Mesenchymal stem cell of Wharton's jelly (primary cell): ENCODE data around the genes SPIN2A, ZXDA, ARHGEF9, ZC3H12B and MSN.

DNA sequence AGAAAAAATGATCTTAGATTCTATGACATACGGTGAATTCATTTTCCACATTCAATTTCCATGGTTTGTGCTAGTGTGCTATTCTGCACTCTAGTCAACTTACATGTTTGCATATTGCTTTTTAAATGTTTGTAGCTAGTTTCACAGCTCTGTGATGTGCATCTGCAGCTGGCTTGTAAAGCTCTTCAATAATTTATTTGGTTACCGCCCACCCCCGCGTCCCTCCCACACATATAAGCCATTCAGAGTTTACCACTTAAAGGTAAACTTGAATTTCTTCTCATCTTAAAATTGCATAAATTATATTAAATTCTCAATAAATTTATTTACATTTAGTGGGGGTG lies 320 bp upstream of the NBDY start:
- CAGE, long polyA plus RNA: no peak

DNA sequence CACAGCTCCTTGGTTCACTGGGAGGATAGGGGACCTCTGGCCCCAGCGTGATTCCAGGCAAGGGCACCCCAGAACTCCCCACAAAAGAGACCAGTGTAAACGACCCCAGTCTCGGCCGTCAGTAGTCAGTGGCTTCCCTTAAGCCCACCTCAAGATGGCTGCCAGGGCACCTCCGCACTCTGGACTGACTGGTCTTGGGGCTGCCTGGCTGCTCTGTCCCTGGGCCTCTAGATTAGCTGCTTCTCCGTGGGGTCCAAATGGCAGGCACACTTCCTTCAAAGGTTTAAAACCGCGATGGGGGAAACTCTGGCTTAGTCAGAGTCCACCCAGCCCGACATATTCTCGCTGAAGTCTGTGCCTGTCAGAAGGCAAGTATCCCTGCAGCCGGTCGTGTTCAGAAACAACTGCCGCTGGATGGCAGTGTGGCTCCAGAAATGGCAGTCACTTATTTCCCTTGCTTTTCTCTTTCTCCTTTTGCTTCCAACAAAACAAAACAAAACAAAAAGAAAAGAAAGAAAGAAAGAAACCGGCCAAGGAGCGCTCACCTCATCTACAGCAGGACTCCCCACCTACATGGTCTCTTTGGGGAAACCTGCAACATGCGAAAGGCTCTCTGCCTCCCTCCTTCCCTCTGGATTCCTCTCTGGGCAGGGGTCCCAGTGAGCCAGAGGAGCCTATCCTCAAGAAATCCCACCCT lies 74.4 kb downstream of the NBDY start:
- CAGE, long polyA plus RNA: no peak

- CAGE, long polyA plus RNA: no peak
These were observed at the start of gene SPIN2A for GRCh38 chrX:57136777-57137953. Gene SPIN2A (minus strand): TSS chrX:57137397.

DNA sequence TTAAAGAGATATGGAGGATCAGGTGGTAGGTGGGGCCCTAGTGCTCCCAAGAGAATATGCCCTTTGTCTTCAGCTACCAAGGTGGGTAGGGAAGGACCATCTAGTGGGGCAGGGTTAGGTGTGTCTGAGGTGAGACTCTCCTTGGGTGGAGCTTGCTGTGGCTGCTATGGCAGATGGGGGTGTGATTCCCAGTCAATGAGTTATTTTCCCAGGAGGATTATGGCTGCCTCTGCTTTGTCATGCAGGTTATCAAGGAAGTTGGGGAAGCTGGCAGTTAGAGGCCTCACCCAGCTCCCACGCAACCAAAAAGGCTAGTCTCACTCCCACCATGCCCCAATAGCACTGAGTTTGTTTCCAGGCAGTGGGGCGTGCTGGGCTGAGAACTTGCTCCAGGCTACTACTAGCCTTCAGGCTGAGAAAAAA lies 18.0 kb upstream of the SPIN2A start:
- CAGE, long polyA plus RNA: no peak

DNA sequence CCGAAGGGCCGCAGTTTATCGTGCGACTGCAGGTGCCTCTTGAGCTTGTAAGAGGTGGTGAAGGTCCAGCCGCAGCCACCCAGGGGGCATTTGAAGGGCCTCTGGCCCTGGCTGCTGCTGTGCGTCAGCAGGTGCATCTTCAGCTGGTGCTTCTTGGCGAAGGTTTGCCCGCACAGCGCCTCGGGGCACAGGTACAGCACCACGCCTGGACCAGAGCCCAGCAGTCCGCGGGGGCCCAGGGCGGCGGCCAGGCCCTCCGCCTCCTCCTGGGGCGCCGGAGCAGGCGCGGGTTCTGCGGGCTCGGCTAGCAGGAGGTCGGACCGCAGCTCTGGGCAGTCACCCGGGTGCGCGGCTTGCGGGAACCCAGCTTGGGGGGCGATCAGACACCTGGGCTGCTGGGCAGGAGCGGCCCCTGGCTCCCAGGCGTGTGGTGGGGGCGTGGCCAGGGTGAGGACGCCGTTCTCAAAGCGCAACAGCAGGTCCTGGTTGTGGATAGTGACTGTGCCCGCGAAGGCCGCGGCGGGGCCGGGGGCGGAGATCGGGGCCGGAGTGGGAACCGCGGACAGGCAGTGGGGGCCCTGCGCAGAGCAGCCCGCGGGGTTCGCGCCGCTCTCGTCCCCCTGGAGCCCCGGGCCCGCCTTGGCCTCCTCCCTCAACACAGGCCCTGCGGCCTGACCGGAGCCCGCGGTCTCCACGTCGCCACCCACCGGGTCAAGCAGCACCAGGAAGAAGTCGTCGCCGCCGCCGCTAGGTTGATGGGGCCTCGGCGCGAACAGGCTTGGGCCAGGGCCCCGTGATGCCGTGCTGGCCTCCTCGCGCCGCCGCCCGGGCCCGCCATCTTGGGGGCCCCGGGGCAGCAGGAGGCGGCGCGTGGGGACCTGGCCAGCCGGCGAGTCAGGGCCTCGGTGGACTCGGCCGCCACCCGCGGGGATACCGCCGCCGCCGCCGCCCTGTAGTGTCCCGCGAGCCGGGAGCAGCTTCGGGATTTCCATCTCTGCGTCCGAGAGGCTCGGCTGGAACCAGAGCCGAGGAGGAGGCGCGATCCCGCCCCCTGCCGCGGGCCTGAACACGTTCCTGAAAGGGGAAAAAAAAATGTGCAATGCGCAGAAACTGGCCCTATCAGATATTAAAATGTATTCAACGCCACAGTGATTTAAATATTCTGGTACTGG lies at the start of gene ZXDA:
Gene ZXDA (minus strand): TSS at position 1,030 of the 1,172 bp plus-strand sequence.
- CAGE, long polyA plus RNA: no peak

GRCh38 chrX:57910601-57911314 lies 500 bp upstream of the ZXDA start:
- CAGE, long polyA plus RNA: no peak

- CAGE, long polyA plus RNA: no peak
These were observed 387.1 kb downstream of the SPIN4 start for GRCh38 chrX:62964157-62964383.

GRCh38 chrX:63311914-63312362 lies 39.2 kb downstream of the SPIN4 start:
- CAGE, long polyA plus RNA: no peak

GRCh38 chrX:63741852-63742611 lies 43.0 kb downstream of the ARHGEF9 start:
- CAGE, long polyA plus RNA: no peak

DNA sequence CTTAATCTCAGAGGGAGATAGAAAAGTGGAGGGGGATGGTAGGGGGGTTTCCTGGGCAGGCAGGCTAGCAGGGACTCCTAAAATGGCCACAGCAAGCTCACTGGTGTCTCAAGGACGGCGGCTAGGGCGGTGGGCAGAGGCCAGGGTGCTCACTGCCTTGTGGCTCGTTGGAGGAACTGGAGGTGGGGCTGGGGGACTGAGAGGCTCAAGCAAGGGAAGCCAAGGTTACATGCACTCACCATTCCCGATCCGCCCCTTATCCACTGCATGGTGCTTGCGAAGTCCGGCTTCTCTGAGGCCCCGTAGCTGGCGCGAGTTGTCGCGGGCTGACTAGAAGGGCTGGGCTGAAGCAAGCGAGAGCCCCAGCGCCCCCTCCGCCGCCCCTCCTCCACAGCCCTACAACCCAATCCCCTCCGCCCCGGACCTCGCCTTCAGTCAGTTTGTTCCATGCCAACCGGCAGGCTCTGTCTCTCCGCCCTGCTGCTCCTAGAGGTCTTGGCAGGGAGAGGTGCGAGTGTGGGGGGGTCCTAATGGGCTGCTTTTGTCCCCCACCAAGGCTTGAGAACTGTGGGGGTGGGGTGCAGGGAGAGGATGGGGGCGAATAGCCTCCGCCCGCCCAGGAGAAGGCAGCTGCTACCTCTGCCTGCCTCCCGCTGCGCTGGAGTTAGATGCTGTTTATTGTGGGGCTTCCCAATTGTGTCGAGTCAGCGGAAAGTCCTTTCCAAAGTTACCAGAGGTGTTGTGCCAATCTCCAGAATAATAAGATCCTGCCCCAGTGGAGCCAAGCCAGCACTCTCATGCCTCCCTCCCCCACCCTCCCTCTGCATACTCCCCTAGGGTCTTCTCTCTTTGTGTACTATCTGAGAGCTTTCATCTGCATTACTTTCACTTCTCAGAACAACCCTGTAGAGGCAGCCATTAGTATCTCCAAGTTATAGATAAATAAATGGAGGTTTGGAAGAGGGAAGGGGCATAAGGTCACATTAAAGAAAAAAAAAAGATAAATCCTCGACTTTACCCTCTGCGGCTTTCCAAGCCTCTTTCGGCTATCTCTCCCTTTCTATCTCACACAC lies at the start of gene ARHGEF9:
Gene ARHGEF9 (minus strand): TSS at position 338 of the 1,073 bp plus-strand sequence.
- CAGE, long polyA plus RNA: no peak

GRCh38 chrX:64206515-64207057 lies 1.1 kb upstream of the AMER1 start:
- CAGE, long polyA plus RNA: no peak

- CAGE, long polyA plus RNA: no peak
These were observed 856 bp downstream of the ZC4H2 start for GRCh38 chrX:64975231-64975957.

DNA sequence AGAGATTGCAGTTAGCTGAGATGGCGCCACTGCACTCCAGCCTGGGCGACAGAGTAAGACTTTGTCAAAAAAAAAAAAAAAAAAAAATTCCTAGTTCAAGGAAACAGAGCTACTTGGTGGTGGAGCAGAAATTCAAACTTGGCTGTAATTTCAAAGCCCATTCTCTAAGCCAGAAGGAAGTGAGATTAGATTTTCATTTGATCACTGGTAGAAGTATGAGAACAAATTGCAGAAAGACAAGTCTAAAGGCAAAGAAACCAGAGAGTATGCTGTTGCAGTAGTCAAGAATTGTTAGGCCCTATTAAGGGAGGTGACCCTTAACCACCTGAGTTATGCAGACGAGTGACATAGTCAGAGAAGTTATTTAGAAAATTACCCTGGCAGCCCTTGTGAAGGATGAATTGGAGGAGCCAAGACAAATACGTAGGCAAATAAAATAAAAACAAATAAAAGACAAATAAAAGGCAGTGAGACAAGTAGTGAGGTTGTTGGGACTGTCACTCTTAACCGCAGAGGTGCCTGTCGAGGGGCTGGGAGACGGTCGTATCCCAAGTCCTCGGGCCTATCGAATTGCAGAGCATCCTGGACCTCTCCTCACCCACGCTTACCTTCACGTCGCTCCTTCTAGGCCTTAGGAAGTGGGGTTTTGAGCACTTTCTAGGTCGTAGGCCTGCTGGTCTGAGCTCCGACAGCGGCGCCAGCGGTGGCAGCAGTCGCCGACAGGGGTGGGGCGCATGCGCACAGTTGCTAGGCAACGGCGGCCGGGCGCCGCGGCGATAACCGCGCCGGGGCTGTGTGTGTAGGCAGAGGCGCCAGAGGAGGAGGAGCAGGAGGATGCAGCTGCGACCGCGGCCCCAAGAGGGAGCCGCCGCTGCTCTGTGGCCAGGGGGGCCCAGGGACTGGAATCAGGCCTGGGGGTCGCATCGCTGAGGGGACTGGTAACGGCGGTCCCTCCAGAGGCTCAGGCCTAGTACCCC lies at the start of gene ZC3H12B:
Gene ZC3H12B (plus strand): TSS at position 806 of the 977 bp plus-strand sequence.
- CAGE, long polyA plus RNA: no peak

DNA sequence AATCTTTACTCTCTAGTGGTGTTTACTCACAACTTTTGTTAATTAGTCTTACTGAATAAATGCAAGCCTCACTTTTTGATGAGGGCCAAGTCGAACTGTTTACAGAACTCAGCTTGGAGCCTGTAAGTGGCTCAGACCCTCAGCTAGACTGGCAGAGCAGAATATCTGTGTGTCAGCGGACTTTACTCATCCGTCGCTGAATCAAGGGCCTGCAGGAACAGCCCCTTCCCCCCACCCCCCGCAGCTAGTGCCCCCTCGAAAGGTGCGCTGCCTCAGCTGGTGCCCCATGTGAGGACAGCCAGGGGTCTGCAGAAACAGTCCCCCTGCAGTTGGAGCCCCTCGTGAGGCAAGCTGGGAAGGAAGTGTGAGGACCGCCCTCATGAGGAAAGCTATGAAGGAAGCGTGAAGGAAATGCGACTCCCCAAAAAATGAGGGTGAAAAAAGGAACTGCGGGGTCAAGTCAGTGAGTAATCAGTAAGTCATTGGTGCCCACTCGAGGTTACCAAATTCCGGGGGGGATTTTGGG lies 161.3 kb downstream of the ZC3H12B start:
- CAGE, long polyA plus RNA: no peak

DNA sequence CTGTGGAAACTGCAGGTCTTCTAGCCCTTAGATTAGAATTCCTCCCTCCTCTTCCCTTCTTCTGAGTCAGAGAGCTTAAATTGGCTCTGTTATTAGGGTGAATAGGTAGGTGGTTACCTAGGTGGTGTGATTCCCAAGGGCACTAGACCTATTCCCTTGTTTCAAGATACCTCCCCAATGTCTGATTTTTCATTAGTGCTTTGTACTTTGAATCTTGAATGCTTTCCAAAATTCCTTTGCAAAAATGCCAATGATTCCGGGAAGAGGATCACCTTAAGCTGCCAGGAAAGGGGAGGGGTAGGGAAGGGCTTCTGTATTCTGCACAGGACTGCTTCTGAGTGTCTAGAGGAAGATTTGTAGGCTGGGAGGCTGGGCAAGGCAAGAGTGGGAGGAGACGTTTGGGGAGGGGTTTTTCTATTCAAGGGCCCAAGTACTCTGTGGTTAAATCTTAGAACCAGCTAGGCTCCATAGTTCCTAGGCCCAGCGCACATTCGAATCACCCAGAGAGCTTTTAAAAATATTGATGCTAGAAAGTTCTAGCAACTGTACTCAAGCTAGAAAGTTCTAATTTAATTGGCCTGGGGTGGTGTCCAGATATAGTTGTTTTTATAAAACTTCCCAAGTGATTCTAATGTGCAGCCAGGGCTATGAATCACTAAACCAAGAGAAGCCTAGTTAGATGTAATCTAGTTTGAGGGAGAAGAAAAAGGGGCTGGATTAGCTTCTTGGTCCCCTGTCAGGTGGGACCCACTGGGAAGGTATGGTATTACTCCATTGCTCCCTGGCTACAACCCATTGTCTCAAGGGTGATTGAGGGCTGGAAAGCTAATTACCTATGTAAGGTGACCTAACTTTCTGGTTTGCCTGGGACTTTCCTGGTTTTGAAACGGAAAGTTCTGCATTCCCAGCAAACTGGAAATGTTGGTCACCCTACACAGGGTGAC lies 24.2 kb upstream of the MSN start:
- CAGE, long polyA plus RNA: no peak

- CAGE, long polyA plus RNA: no peak
These were observed at the start of gene MSN for GRCh38 chrX:65667259-65668188. Gene MSN (plus strand): TSS chrX:65667654.

DNA sequence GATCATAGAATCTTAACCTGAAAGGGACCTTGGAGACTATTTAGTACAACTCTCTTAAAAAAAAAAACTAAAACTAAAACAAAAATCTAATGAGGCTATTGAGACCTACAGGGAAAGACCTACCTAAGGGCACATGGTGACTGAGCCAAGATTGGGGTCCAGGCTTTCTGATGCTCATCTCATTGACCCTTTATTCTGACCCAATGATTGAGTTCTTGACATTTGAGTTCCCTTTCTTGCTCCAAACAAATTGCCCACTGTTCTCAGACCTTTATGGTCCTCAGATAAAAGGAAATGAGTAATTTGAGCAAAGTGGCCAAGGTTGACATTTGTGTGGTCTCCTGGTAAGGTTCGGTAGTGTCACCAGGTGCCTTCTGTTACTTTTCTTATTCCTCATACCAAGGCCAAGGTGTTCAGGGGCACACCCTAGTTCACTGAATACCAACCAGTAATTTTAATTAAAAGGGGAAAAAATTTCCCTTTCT lies 2.4 kb downstream of the MSN start:
- CAGE, long polyA plus RNA: no peak

DNA sequence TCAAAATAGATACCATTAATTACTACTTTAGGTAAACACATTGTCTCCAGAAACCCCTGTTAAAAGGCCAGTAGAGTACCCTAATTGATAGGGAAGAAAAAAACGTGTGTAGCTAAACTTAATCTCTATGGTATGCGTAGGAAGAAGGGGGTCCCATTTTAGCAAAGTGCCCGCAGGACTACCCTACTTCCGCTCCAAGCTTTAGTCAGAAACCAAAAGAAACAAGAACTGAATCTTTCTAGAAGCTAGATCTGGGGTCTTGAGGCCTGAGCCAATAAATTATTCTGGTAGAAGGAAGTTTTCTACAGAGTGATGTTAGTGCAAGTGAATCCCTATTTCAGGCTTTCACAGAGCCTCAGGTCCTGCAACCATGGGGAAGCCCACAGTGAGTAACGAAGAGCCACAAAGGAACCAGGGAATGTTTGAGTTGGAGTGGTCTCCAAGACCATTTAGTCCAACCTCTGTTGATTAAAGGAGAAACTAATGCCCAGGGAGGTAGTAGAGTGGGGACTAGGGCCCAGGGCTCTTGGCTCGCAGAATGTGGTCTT lies 26.3 kb downstream of the VSIG4 start:
- CAGE, long polyA plus RNA: no peak

DNA sequence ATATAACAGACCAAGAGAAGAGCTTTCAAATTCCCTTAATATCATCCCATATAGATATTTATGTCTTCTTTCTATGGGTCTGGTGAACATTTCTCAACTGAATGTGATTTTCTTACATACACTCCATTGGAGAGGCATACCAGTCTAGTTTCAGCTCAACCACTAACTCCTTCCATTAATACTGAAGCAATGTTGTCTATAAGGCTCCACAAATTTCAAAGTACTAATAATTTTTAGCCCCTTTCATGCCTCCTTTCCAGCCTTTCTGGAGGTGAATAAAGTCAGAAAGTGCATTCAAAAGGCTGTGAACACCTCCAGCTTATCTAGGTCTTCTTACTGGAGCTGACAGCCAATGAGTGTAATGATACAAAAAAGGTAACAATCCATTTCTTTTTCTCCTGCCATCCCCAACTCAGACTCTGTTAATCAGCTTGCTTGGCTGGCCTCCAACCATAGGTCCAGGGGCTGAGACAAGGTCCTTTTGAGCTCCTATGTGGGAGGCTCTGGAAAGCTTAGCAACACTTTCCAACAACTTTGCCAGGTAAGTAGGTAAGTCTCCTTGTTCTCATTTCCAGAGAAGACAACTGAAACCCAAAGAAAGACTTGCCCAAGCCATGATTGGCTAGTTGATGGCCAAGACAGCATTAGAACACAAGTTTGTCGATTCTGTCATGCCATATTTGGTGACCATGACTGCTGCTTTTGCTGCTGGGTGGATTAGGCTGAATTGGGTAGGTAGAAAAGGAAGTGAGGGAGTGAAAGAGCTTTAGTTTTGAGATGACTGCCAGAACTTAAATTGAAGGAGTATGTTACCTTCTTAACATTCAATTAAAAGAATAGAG lies 23.0 kb downstream of the VSIG4 start:
- CAGE, long polyA plus RNA: no peak

- CAGE, long polyA plus RNA: no peak
These were observed 338.5 kb downstream of the OPHN1 start for GRCh38 chrX:68094704-68095302.